Fibroblast of the aortic adventitia (primary cell): ENCODE results near the genes APOBEC3H and ATF4.

GRCh38 chr22:38683502-38684539 lies 2.1 kb downstream of the TOMM22 start:
- CAGE, long polyA plus RNA: no peak

- CAGE, long polyA plus RNA: no peak
Observed at GRCh38 chr22:38706284-38707156, 776 bp downstream of the GTPBP1 start.

DNA sequence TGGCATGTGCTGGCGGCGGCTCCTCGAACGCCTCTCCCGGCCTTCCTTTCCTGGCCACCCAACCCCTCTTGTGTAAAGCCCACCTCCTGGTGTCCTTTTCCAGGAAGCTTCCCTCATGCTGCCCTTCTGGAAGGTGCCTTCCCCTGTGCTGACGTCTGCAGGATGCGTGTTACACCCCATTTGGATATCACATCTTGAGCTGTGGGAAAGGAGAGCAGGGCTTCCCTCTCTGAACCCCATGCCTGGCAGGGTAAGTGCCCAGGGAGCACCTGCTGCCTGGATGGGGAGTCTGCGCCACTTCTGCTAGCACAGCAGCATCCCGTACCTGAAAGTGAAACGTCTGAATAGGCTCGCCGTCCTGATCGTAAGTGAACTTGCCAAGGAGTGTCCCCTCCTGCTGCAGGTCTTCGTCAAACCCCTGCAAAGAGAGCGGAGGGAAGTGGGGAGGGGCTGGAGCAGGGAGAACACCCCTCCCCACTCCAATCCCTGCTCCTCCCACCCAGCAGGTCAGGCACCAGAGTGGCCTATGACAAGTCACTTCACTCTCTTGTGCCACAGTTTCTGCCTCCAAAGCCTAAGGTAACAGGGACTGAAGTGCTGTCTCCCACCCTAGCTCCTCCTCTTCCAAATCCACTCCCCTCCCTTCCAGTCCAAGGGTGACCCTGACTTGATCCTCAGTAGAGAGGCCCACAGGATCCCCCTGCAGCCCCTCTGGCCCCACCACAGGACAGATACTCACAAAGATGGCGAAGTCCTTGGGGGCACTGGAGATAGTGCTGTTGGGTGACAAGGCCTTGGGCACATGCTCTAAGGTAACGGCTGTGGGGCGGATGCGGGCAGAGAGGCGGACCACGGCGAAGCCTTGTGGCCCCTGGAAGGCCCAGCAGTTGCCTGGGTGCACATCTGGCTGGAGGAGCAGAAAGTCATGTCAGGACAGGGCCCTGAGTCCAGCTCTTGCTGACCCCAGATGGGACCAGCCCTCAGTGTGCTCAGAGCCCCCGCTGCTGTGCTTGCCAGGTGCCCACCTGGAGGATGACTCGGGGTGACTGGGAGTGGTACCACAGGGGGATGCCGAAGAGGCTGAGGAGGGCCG lies 17.6 kb downstream of the SUN2 start:
- CAGE, long polyA plus RNA: no peak

DNA sequence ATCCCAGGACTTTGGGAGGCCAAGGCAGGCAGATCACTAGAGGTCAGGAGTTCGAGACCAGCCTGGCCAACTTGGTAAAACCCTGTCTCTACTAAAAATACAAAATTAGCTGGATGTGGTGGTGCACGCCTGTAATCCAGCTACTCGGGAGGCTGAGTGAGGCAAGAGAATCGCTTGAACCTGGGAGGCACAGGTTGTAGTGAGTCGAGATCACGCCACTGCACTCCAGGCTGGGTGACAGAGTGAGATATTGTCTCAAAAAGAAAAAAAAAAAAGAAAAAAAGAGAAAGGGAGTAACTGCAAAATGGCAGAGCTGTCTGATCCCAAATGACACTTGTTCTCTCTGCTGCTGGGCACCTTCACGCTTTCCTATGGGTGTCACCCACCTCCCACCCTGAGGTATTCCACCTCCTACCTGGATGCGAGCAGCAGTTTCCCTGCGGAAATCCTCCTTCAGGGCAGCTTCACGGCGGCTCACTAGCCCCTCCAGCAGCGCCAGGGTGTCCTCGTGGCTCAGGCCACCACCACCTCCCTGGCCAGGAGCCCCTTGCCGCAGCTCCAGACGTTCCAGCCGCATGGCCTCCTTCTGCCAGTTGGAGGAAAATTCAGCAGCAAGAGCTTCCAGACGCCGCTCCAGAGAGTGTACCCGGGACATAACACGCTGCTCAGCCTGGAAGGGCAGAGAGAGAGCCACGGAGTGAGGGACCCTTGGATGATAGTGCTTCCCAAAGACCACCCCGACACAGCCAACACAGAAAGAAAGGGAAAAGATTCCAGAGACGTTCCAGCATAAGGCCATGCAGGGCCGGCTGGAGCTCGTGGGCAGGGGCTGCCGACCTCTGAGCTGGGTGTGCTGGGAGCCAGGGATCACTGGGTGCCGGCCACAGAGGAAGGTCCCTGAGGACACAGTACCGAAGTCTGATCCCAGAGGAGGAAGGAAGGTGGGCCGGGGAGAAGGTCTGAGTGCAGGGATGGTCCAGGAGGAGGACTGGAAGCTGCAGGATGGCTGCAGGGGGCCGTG lies 13.6 kb downstream of the SUN2 start:
- CAGE, long polyA plus RNA: no peak

- CAGE, long polyA plus RNA: no peak
Observed at GRCh38 chr22:38752489-38753158, 3.2 kb downstream of the SUN2 start.

DNA sequence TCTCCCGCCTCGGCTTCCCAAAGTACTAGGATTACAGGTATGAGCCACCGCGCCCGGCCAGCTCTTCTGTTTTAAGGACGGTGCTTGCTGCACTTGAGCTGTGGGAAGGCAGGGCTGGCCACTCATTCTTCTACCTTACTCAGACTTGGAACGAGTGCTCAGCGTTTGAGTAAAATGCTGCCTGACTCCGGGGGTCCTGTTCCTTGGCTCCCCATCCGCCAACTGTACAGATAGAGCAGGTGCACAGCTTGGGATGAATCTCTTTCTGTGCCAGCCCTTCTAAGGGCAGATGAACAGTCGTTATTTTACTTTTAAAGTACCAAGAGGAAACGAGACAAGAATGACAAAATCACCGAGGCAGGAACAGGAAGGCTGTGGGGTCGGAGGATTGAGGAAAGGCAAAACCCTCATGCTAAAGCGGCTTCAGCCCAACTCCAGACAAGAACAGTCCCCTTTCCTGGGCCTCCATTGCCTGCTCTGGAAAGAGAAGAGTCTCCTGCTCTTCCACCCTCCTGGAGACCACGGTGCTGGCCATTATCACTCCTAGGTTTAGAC lies 978 bp upstream of the SUN2 start:
- CAGE, long polyA plus RNA: no peak

DNA sequence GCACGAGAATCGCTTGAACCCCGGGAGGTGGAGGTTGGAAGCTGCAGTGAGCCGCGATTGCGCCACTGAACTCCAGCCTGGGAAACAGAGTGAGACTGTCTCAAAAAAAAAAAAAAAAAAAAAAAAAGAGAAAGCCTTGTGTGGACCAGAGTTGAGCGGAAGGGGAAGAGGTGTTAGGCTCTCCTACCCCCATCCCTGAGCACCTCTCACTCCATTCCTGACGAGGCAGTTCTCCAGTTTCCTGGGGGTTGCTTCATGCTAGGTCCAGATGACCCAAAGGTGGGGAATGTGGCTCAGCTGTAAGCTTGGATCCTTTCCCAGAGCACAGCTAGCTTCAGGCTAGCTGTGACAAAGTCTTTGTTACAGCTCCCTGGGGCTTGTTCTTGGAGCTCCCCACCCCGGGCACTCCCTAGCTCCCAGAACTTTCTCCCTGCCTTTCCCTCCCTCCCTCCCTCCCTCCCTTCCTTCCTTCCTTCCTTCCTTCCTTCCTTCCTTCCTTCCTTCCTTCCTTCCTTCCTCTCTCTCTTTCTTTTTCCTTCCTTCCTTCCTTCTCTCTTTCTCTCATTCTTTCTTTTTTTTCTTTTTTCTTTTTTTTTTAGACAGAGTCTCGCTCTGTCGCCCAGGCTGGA lies 8.9 kb upstream of the DNAL4 start:
- CAGE, long polyA plus RNA: no peak

GRCh38 chr22:39077420-39077719 lies 295 bp downstream of the APOBEC3G start:
- CAGE, long polyA plus RNA: no peak

DNA sequence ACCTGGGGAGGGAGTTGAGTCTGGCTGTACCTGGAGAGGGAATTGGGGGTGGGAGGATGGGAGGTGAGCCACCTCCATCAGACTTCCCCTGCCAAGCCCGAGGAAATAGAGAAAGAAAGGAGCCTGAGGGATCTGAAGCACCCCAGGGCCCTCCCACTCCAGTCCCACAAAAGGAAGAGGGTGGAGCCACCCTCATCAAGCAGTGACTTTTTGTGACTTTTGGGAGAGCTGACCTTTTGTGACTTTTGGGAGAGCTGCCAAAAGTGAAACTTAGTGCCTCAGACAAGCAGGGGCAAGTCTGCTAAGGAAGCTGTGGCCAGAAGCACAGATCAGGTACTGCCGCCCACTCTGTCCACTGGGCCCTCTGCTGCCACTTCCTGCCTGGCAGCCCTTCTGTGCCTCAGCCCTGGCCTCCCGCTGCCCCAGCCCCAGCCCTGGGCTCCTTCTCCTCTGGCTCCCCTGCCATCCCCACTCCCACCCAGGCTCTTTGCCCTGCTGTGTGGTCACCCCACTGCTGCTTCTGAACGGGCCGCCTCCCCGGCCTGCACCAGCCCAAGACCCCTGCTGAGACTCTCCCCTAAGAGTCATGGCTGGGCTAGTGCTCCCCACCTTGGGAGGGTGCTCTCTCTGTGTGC lies at the start of gene APOBEC3H:
APOBEC3H (plus strand) TSS at position 234 of the 635 bp plus-strand sequence.
- CAGE, long polyA plus RNA: no peak

- CAGE, long polyA plus RNA: no peak
Observed at GRCh38 chr22:39099474-39099923, 2.5 kb downstream of the APOBEC3H start.

DNA sequence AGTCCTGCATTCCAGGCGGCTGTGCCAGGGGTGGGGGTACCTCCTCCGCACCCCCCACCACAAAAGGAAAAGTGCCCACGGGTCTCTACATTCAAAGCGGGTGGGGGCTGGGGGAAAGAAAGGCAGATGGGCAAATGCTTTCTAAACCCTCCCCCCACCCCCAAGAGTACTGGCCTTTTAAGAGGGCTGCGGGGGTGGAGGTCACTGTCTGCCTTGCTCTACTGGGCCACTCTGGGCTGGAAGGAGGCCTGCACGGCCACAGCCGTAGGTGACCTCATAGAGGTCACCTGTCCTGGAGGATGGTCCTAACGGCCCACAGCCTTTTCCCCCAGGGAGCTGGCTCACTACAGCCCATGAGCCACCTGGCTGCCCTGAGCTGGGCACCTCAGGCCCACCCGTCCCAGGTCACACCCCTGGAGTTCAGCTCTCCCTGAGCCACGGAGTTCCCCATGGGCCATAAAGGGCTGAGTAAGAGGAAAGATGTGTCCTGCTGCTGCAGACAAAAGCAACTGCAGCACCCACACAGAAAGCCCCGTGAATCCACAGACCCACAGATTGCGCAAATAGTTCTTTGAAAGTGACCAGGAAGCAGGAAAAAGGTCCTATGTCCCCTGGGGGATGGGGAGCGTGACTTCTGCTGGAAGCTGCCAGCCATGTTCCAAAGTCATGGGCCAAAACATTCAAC lies 21.2 kb downstream of the CBX7 start:
- CAGE, long polyA plus RNA: no peak

GRCh38 chr22:39185811-39186133 lies 33.3 kb upstream of the CBX7 start:
- CAGE, long polyA plus RNA: no peak

DNA sequence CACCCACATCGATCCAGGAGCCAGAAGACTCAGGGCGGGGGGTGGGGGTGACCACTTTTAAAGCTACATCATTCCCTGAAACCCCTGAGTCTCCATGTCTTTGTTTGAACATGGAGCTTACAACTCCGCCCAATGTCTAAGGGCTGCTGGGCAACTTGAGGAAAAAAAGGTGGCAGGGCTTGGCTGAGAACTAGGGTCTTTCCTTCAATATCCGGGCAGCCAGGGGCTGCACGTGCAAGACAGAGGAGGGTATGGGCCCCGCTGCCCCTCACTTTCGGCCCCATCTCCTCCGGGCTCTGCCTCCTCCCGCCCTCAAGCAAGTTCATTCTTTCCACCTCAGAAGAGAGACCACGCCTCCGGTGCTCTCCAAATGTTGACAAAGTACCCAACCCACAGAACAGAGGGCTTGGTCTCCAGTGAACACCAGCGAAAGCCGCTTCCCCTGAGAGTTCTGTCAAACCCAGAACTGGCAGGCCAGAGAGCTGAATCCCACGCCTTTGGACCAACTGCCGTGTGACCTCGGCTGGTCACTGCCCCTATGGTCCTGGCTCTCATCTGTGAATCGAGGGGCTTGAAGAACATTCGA lies 7.4 kb downstream of the PDGFB start:
- CAGE, long polyA plus RNA: no peak

DNA sequence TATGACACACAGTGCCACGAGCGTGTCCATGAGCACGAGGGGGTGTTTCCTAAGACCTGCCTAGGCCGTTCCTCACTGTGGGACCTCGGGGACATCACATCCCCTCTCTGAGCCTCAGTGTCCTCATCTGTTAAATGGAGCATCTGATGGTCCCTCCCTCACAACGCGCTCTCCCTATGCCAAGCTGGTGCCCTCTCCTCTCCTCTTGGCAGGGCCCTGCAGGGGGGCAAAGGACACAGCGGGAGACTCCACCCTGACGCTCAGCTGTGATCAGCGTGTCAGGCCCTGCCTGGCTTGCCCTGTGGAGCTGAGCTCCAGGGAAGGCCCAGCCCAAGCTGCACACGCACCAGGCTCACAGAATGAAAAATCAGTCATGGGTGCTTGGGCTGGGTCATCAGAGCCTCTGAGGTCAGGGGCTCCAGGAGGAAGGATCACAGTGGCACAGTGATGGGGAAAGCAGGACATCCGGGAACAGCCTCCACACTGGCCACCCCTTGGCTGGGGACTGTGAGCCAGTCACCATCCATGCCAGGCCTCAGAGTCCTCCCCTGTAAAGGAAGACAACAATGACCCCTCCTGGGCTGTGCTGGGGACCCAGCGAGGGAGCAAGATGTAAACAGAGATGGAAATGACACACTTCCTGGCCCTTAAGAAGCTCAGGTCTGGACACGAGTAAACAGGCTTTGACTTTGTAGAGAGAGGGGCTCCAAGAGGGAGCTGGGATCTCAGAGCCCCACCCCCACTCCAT lies 36.7 kb downstream of the RPL3 start:
- CAGE, long polyA plus RNA: no peak

GRCh38 chr22:39309262-39309874 lies 10.1 kb downstream of the RPL3 start:
- CAGE, long polyA plus RNA: no peak

DNA sequence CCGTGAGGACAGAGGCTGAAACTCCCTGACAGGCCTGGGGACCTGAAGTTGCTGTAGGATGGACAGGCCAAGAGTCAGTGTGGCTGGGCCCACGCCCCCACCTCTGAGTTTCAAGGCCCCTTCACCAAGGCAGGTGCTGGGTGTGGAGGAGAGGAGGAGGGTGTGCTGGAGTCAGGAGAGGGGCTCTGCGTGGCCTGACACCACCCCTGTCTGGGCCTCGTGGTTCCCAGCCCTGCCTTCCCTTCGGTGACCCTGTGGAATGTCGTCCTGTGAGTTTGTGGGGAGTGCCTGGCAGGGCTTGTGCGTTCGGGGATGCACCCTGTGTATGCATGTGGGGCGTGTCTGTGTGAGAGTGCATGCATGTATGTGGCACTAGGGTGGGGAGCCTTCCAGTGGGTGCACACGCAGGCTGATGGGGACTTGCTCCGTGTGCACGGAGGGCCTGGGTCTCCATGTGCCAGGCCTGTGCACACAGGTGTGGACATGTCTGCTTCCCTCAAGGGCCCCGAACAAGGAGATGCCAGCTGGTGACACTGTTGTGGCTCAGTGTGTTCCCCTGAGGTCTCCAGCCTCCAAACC lies 8.3 kb upstream of the MGAT3 start:
- CAGE, long polyA plus RNA: no peak

- CAGE, long polyA plus RNA: no peak
Observed at GRCh38 chr22:39520367-39520935, at the start of gene ATF4. Gene ATF4, plus strand, starts transcription at chr22:39520562.

- CAGE, long polyA plus RNA: no peak
Observed at GRCh38 chr22:39663692-39664132, 93.2 kb downstream of the CACNA1I start.

DNA sequence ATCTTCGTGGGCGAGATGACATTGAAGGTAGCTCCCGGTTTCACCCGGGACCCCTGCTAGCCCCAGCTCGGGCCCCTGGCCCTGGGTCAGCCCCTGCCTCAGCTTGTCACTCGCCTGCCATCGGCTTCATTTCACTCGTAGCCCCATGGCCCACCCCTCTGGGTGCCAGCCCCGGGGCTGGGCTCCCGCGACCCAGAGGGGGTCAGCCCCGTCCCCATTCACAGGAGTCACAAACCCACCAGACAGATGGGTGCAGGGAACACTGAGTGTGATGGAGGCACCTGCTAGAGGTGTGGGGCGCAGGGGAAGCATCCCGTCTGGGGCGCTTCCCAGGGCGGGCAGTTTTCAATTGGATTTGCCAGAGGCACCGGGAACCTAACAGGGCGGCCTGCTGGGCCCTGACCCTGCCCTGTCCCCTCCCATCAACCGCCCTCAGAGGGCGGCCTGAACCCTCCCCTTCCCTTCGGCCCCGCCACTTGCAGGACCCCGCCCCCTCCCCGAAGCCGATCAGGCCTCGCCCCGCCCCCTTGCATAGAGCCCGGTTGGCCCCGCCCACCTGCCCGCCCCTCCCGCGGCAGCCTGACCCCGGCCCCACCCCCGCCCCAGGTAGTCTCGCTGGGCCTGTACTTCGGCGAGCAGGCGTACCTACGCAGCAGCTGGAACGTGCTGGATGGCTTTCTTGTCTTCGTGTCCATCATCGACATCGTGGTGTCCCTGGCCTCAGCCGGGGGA lies 93.7 kb downstream of the CACNA1I start:
- CAGE, long polyA plus RNA: no peak

GRCh38 chr22:39723633-39724356 lies 153.2 kb downstream of the CACNA1I start:
- CAGE, long polyA plus RNA: no peak